ENCODE results near the genes DNAAF8, SEPTIN12 and ROGDI.

DNA sequence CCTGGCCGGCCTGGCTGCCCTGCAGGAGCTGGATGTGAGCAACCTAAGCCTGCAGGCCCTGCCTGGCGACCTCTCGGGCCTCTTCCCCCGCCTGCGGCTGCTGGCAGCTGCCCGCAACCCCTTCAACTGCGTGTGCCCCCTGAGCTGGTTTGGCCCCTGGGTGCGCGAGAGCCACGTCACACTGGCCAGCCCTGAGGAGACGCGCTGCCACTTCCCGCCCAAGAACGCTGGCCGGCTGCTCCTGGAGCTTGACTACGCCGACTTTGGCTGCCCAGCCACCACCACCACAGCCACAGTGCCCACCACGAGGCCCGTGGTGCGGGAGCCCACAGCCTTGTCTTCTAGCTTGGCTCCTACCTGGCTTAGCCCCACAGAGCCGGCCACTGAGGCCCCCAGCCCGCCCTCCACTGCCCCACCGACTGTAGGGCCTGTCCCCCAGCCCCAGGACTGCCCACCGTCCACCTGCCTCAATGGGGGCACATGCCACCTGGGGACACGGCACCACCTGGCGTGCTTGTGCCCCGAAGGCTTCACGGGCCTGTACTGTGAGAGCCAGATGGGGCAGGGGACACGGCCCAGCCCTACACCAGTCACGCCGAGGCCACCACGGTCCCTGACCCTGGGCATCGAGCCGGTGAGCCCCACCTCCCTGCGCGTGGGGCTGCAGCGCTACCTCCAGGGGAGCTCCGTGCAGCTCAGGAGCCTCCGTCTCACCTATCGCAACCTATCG lies 10.2 kb downstream of the VASN start:
- PRO-cap = no peak

DNA sequence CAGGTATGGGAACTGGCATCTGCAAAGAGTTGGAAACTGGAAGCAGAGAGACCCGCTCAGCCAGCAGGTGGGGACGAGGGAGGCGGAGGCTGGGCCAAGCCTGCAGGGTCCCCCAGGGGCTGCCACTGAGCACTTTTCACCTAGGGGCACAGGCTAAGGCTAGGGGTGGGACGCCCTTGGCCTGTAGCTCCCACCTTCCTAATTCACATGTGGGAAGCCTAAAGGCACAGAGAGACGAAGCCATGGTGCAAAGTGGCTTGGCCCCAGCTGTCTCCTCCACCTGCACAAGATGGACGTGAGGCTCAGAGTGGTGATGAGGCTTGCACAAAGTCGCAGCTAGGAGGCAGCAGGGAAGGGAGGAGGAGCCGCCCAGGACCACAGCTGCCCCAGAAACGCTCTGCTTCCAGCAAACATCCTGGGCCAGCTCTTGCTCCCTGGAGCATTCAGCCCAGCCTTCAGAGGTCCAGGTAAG lies 18.9 kb downstream of the VASN start:
- PRO-cap = no peak

DNA sequence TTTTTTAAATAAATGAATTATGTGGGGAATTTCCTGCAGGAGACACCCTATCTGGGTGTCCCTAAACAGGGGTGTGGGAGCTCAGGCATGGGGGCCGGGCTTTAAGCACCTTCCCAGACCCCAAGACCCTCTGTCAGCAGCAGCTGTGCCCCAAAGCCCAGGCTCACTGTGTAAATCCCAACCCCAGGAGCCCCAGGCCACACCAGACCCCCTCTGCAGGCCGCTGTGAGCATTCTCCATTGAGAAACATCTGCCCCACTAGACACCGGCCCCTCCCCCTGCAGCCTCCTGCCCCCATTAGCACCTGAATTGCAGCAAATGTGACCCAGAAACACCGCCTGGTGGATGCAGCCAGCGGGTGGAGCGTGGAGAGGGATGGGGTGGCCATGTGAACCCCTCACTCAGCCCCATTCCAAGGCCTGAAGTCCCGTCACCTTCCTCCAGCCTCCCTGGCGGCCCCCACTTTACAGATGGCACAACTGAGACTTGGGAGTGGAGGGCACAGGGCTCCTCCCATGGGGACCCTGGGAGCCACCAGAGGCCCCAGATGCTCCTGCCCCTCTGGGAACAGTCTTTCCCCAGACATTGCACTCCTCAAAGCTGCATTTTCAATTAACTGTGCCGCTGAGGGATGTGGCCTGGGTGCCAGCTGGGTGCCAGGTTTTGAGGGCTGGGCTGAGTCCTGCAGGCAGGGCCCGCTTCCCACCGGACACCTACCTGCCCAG lies 2.2 kb downstream of the UBALD1 start:
- PRO-cap = no peak

- PRO-cap = no peak
Measured at GRCh38 chr16:4675671-4676404, 17.5 kb upstream of the NUDT16L1 start.

- PRO-cap = no peak
Measured at GRCh38 chr16:4677891-4678641, 15.3 kb upstream of the NUDT16L1 start.

DNA sequence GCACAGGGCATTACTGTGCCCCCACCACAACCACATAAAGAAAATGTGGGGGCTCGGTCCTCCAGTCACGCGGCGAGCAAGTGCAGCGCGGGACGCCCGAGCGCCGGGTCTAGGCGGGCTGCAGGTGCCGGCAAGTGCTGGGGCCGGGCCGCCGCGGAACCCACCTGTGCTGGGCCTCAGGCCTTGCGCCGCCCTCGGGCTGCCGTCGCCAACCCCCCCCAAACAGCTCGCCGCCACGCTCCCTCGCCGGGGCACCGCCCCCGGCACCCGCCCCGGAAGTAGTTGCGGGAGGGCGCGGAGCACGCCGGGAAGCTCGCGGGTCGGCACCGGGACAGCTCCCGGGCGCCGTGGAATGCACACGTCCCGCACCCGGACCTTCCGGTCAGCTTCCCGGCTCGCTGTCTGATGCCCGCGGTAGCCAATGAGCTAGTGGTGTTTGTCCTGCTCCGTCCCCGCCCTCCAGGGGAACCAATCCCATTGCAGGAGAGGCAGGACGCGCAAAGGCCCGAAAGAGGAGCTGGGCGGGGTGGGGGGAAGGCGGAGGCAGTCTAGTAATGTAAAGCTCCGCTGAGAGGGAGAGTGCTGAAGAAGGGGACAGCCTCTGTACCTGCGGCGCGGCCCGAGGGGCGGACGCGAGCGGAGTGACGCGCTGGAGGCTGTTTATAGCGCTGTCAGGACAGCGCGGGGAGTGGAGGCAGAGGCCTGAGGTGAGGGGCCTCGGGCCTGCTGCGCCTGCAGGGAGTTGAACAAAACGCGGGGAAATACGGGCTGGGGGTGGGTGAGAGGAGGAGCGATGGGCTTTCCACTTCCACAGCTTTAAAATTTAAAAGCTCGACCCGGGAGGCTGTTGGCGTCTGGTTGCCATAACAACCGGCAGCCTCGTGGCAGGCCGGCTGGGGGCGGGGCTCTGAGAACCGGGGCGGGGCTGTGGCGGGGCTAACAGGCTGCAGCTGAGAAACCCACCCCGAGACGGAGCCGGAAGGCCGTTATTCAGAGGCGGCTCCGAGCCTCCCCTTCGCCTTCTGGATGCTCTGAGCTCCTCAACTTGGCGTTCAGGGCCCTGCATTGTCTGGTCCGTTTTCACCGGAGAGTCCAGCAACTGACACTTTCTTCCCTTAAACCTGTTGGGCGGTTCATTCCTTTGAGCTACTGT lies at the start of gene DNAAF8:
DNAAF8 (plus strand) TSS at position 546 of the 1,153 bp plus-strand sequence.
- PRO-cap = bidirectional peak, plus-strand start at position 296 of the sequence, minus-strand start at position 274 of the sequence; unidirectional peak, plus-strand start at position 973 of the sequence

GRCh38 chr16:4765428-4766084 lies 1.4 kb downstream of the ZNF500 start:
- PRO-cap = no peak

- PRO-cap = no peak
Measured at GRCh38 chr16:4788016-4788687, at the start of gene SEPTIN12. TSS of gene SEPTIN12 (minus strand) at chr16:4788345.

DNA sequence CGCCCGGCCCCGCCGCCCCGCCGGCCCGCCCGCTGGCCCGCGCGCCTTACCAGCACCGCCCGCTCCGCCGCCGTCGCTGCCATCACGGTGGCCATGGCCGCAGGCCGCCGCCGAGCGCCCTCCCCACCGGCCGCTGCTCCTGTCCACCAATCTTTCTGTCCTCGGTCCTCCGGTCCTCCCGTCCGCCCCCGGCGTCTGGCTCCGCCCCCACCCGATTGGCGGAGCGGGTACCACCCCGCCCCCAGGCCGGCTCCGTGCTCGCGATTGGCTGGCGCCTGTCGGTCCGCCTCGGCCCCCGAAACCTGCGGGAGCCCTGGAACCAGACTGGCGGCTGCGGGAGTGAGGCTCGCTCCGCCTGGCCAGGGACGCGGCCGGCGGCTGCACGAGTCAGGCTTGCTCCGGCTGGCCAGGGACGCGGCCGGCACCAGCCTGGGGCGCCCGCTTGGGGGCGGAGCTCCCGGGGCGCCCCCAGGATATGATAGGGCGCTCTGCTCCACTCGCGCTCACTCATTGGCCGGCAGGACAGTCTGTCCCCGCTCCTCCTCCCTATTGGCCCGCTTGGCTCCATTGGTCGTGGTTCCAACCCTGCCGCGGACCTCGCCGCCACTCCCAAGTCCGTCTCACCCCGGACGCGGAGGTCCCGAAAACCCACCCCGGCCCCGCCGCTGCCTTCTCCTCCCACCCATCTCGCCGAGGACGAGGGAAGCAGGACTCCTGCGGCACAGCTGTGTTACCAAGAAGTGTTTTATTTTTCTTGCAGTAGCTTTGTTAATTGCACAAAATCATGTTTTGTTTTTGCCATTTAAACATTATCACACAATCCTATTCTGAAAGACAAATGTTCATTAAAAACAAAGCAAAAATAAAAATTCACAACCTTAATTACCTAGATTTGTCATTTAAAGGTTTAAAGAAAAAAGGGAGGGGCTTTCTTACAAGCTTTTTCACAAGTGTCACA lies at the start of gene ROGDI:
ROGDI (minus strand) TSS at position 157 of the 958 bp plus-strand sequence.
- PRO-cap = bidirectional peak, plus-strand start at position 328 of the sequence, minus-strand start at position 211 of the sequence; bidirectional peak, plus-strand start at position 616 of the sequence, minus-strand start at position 398 of the sequence

DNA sequence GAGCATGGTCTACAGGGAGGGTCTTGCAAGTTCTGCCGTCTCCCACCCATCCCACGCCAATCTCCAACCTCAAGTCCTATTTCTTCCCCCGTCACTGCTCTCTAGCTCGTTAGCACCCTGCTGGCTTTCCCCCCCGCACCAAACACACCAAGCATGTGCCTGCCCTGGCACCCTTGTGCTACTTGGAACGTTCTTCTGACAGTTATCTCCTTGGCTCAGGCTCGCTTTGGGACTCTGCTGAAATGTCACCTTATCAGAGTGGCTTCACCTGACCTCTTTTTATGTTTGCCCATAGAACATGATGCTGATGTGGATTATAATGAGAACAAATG lies 21.9 kb downstream of the GLYR1 start:
- PRO-cap = no peak

DNA sequence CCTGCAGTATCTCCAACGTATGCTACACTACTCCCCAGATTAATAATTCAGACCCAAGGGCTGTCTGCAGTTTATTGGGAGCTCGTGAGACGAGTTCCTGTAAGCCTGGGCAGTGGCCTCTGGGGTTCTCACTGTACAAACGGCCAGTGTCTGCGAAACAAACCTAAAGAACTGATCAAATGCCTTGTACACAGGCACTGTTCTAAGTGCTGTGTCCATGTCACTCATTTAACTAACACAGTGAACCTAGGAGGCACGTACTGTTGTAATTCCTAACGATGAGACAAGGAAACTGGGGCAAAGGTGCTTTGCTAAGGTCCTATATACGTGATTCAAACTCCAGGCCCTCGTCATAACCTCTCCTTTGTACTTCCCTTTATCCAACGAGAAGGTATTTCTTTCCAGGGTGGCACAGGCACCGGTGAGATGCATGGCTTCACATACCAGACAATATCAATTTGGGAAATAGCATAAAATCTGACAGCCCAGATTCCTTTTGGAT lies 18.5 kb downstream of the GLYR1 start:
- PRO-cap = no peak

DNA sequence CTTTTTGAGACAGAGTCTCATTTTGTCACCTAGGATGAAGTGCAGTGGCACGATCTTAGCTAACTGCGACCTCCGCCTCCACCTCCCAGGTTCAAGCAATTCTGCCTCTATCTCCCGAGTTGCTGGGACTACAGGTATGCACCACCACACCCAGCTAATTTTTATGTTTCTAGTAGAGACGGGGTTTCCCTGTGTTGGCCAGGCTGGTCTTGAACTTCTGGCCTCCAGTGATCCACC lies 12.7 kb downstream of the GLYR1 start:
- PRO-cap = no peak

GRCh38 chr16:4860226-4861246 lies 13.3 kb downstream of the UBN1 start:
- PRO-cap = no peak

- PRO-cap = no peak
Measured at GRCh38 chr16:4881481-4882332, 34.4 kb downstream of the UBN1 start.

GRCh38 chr16:4922645-4923297 lies 14.2 kb downstream of the PPL start:
- PRO-cap = no peak

GRCh38 chr16:5018617-5019369 lies 14.9 kb downstream of the NAGPA start:
- PRO-cap = no peak

DNA sequence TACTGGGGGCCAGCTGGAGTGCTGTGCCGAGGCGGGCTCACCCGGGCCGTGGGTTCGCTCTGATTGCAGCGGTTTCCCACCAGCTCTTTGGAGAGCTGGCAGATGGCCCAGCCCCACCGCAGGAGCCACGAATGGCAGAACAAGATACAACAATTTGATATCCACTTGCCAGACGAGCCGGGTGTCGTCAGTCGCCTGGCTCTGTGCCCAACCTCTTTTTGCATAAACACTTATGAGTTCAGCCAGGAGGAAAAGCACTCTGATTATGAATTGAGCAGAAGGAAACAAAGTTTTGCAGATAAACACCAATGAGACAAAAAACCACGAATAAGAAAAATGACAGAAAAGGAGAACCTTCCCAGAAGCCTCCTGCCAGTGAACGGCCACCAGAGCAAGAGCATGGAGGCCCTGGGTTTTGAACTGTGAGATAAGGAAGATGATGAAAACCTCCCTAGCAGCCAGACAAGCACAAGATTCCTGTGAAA lies 19.9 kb upstream of the EEF2KMT start:
- PRO-cap = no peak

GRCh38 chr16:7530721-7530991 lies 1059.7 kb downstream of the TMEM114 start:
- PRO-cap = no peak

GRCh38 chr16:8781745-8782422 lies 15.6 kb downstream of the TMEM186 start:
- PRO-cap = no peak

DNA sequence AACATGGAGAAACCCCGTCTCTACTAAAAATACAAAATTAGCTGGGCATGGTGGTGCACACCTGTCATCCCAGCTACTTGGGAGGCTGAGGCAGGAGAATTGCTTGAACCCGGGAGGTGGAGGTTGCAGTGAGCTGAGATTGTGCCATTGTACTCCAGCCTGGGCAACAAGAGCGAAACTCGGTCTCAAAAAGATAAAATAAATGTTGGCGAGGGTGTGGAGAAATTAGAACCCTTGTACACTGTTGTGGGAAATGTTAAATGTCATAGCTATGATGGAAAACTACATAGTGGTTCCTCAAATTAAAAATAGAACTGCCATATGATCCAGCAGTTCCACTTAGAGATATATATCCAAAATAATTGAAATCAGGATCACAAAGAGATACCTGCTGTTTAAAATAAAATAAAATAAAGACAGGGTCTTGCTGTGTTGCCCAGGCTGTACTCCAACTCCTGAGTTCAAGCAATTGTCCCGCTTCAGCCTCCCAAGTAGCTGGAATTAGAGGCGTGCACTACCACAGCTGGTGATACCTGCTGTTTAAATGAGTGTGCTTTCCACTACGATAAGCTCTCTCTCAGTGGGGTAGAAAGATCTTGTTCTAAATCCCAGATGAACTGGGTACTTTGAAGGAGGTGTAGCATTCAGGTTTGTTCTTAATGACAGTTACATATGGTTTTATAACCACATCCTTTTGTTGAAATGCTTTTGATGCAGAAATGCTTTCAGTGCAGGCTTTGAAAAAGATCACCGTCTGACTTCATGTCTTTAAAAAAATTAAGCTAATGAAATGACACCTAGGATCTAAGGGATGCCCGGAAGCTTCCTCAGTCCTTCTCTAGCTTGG lies 19.1 kb downstream of the PMM2 start:
- PRO-cap = no peak